Myometrial cell (primary cell): Measurements from ENCODE around the gene TRIM2.

DNA sequence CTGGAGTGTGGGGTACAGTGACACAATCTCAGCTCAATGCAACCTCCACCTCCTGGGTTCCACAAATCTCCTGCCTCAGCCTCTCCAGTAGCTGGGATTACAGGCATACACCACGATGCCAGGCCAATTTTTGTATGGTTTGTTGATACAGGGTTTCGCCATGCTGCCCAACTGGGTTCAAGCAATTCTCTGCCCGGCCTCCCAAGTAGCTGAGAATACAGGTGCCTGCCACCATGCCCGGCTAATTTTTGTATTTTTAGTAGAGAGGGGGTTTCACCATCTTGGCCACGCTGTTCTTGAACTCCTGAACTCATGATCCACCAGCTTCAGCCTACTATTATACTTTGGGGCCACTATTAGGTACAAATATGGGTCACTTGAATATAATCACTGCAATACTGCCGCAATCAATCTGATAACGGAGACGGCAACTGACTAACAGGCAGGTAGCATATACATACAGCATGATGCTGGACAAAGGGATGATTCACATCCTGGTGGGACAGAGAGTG lies 11.1 kb downstream of the LRBA start:
- RAMPAGE, long total RNA: no peak

- RAMPAGE, long total RNA: no peak
These were observed 1.1 kb upstream of the LRBA start for GRCh38 chr4:151015971-151016698.

GRCh38 chr4:151103520-151104489 lies 4.4 kb downstream of the RPS3A start:
- RAMPAGE, long total RNA: no peak

DNA sequence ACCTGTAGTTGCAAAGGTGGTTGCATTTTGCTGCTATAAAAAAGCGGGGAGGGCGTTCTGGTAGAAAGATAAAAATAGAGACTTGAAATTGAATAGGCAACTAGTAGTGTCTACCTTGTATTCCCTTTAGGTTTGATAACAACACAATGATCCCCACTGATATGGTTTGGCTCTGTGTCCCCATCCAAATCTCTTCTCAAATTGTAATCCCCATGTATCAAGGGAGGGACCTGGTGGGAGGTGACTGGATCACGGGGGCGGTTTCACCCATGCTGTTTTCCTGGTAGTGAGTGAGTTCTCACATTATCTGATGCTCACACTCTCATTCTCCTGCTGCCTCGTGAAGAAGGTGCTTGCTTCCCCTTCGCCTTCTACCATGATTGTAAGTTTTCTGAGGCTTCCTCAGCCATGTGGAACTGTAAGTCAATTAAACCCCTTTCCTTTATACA lies 6.5 kb upstream of the FHIP1A start:
- RAMPAGE, long total RNA: no peak

GRCh38 chr4:151564110-151564703 lies 155.2 kb downstream of the FHIP1A start:
- RAMPAGE, long total RNA: no peak

DNA sequence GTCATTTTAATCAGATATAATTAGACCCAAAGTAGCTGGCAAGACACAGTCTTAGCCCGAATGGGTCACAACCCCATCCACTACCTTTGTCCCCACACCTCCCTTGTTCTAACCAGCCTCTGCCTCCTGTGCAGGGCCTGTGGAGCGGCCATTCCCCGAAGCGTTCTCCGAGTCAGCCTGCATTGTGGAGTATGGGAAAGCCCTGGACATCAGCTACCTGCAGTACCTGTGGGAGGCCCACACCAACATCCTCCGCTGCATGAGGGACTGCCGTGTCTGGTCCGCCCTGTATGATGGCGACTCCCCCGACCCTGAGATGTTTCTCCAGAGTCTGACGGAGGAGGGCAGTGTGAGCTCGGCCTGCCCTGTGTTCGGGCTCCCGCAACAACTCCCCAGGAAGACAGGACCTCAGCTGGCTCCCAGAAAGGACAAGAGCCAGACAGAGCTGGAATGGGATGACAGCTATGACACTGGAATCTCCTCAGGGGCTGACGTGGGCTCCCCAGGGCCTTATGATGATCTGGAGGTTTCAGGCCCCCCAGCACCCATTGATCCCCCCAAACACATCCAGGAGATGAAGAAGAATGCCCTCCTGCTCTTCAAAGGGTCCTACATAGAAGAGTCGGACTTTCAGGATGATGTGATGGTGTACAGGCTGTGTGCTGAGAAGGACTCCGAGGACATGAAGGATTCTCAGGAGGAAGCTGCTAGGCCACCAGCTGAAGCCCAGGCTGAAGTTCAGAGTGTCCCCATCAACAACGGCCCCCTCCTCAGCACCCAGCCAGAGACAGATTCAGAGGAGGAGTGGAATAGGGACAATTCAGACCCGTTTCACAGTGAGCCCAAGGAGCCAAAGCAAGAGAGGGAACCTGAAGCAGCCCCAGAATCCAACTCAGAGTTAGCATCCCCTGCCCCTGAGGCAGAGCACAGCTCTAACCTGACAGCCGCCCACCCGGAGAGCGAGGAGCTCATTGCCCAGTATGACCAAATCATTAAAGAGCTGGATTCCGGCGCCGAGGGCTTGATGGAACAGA lies 111.2 kb downstream of the GATB start:
- RAMPAGE, long total RNA: no peak

GRCh38 chr4:152071832-152072589 lies 311.2 kb upstream of the GATB start:
- RAMPAGE, long total RNA: no peak

DNA sequence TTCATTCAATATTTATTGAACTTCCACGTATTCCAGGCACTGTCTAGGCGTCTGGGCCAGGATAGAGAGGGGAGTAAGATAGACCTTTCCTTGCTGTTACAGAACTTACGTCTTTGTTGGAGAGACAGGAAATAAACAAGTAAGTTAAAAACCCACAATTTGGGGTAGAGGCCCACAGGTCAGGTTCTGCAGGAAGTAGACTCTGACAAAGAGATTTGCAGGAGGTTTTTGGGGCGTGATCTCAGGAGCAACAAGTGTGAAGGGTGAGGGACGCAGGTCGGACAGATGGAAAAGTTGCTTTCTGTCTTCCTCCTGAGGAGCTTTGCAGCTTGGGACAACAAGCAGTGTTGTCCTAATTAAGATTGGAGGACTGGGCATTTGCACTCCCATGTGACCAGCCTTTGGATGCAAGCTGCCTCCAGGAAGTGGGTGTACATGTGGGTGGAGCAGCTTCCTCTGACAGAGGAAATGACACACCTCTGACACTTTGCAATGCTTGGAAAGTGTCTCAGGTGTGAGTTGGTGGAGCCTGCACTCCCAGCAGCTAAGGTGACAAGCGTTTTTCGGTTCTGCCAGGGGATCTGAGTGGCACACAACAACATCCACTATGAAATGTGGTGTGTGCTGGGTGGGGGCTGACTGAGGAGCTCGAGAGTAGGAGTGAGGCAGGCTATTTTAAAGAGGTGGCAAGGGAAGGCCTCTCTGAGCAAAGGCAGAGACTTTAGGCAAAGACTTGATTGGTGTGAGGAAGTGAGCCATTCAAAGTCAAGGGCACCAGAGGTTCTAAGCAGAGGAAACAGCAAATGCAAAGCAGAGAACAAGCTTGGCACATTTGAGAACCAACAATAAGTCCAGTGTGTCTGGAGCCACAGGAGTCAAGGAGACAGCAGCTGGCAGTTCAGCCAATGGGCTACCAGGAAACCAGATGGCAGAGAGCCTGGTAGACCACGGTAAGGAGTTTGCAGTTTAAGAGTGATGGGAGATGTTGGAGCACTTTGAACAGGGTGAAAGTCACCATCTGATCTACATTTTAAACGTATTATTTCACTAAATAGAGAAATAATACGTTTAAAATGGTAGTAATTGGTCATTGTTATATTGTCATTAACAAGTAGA lies 339.8 kb upstream of the GATB start:
- RAMPAGE, long total RNA: no peak

- RAMPAGE, long total RNA: no peak
These were observed 187.3 kb downstream of the FBXW7 start for GRCh38 chr4:152348568-152349072.

DNA sequence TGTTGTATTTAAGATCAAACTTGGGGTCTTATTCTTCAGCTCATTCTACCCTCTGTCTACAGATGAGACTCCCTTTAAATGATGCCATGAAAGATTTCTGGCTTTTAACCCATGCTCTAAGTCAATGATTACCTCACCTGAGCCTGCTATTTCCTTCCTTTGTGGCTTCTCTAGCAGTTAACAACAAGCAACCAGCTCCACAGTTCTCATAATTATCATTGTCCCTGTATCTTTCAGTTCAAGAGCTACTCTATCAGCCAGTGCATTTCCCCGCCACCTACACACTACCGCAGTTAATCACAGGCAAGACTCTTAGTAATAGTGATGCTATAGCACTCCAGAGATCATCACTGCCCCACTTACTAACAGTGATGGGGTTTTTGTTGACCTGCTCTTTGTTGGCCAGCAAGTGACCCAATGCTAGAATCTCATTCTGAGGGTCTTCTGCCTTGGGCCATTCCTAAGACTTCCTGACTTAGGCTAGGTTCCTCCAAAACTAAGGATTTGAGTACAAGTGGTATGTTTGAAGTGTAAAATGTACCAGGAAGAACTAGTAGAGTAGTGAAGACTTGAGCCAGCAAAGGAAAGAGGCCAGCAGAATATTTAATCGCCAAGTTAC lies 18.4 kb upstream of the FBXW7 start:
- RAMPAGE, long total RNA: no peak

- RAMPAGE, long total RNA: no peak
These were observed 33.2 kb downstream of the TMEM154 start for GRCh38 chr4:152646517-152647035.

GRCh38 chr4:152737400-152737768 lies 42.1 kb downstream of the TIGD4 start:
- RAMPAGE, long total RNA: no peak

DNA sequence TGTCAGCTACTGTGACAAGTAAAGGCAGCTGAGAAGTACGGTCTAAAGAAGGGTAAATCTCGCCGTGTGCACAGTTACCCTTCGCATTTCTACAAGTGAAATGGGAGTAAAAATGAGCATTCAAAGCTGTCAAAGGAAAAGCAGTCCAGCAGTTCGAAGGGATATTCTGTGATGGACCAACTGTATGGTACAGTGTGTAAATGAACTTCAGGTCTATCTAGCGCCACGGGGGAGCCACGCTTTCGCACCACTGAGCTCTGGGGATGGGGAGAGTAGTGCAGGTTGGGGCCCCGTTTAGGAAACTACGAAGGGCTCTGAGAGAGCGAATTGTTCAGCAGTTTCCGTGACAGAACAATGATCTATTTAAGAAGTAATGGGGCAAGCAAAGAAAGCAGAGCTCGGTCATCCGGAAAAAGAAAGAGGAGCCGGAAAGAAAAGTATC lies 687 bp downstream of the TIGD4 start:
- RAMPAGE, long total RNA: no peak

- RAMPAGE, long total RNA: no peak
These were observed 252 bp upstream of the TRIM2 start for GRCh38 chr4:153204048-153204334.

DNA sequence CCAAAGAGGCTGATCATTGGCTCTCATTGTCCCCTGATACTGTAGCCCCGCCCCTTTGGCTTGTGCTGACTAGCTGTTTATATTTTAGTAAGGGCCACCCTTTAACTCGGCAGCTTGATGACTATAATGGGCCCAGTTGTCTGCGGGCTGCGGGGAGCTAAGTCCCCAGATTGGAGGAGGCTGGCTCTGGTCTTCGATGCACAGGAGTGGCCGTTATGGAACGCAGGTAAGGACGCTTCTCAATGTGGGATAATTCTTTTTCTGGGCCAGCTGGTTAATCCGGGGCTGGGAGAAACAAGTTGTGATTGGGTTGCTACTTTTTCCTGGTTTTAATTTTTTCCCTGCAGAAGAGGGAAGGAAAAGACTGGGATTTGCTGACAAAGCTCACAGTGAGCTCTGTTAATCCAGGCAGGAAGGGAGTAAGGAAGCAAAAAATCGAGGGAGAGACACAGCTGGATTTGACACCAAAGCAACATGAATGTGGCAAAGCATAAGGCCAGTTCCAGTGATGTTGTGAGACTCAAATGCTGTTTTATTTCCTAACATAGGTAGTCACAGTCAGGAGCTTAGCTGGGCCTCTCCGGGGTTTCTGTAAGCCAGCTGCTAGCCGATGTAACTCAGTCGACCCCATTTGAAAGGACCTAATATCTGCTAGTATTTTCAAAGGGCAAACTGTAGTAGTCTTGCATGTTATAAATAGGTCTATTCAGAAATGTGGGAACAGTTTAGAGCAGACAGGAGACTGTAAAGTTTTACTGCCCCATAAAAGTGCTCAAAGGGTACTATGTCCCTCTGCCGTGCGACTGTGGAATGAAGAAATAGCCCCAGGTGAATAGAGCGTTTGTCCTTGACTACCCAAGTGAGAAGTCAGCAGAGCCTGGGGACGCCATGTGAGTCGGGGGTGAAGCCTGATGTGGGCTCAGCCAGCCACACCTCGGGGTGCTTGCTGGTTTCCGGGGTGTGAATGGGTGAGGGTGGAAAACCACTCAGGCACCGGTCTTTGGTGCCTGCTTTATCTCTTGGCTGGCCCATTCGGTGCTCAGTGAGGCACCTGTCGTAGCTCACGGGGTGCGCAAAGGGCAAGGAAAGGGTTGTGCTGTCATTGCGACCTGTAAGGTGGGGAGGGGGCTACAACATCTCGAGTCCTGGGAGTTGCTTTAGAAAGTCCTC lies at the start of gene TRIM2:
Gene TRIM2, plus strand, starts transcription at position 109 of the 1,170 bp plus-strand sequence.
- RAMPAGE, long total RNA: start-site peak on the plus strand centred at position 114 of the sequence, 64 bp wide, 44 and 44 reads in 2 replicates

- RAMPAGE, long total RNA: no peak
These were observed 29.6 kb downstream of the TRIM2 start for GRCh38 chr4:153233638-153234366.

- RAMPAGE, long total RNA: no peak
These were observed 42.4 kb downstream of the TRIM2 start for GRCh38 chr4:153246624-153247031.

DNA sequence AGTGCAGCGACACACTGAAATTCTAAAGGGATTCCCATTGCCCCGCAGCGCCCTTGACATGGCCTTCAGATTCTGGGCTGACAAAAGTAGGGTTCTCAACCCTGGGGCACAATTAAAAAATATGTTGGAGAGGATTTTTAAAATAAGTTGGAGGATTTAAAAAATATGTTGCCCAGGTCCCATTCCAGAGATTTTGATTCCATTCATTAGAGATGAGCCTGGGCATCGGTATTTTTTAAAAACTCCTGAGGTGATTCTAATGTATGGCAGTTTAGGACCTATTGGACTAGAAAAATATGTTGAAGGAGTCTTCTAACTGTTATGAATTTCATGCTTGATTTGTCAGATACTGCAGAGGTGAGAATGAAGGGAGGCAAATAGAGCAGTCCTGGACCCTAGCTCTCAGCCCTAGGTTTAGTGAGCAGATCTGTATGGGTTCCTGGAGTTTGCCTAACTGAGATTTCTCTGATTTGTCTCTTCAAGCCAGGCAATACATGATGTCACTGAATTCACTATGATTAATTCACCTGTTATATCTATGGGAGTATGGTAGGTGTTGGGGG lies 2.5 kb downstream of the MND1 start:
- RAMPAGE, long total RNA: no peak

GRCh38 chr4:153348039-153348467 lies 3.6 kb downstream of the MND1 start:
- RAMPAGE, long total RNA: no peak

- RAMPAGE, long total RNA: no peak
These were observed 1.1 kb downstream of the TMEM131L start for GRCh38 chr4:153467150-153467688.